ENCODE data around the genes YBX1, CFAP144 and ST3GAL3.

DNA sequence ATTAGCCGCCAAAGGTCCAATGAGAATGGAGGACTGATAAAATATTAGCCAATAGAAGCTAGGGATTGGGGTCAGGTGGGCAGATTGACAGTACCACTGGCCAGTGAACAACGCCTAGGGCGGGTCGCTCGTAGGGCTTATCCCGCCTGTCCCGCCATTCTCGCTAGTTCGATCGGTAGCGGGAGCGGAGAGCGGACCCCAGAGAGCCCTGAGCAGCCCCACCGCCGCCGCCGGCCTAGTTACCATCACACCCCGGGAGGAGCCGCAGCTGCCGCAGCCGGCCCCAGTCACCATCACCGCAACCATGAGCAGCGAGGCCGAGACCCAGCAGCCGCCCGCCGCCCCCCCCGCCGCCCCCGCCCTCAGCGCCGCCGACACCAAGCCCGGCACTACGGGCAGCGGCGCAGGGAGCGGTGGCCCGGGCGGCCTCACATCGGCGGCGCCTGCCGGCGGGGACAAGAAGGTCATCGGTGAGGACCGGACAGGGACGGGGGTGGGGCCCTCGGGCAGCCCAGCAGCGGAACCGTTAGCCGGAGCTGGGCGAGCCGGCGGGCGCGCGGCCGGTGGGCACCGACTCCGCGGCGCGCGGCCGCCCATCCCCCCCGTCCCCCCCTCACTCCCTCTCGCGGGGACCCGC lies at the start of gene YBX1:
Gene YBX1, plus strand, starts transcription at position 157 of the 637 bp plus-strand sequence.
- PRO-cap = bidirectional peak, plus-strand start at position 157 of the sequence, minus-strand start outside the sequence
- RAMPAGE, long total RNA, 2 experiments = start-site peak on the plus strand in 1 of 2 experiments, centred at positions 187 to 362 of the sequence, 16 reads per replicate

DNA sequence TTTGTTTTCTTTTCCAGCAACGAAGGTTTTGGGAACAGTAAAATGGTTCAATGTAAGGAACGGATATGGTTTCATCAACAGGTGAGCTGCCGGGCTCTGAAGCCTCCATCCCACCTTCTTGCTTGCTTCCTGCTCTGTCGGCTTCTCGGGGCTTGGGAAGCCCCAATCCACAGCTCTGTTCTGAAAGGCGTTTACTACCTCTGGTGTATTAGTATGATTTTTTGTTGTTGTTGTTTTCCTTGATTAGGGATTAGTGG lies 1.1 kb downstream of the YBX1 start:
- PRO-cap = no peak
- RAMPAGE, long total RNA, 2 experiments = start-site peak on the plus strand in 1 of 2 experiments, centred at position 44 of the sequence, 44 reads per replicate

DNA sequence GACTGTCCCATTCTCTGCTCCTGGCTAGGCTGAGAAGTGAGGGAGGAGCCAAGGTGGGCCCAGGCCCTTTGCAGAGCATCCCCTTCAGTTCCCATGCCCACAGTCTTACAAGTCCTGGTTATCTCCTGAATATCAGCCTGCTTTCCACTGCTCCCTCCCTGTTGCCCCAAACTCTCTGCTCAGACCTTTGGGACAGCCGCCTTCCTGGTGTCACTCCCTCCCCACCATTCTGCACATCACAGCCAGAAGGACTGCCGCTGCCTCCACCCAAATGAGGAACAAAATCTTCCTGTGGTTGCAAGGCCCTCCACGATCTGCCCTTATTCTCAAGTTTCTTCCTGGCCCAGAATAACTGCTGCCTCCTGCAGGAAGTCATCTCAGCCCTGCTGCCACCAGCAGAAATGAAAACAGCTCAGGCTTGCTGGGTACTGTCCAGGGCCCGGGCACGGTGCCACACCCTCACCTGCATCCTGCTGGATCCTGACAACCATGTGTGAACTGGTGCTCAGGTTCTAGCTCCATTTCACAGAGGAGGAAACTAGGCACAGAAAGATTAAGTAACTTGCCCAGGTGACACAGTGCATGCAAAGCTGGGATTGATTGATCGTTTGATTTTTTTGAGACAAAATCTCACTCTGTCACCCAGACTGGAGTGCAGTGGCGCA lies 2.8 kb downstream of the CLDN19 start:
- PRO-cap = no peak
- RAMPAGE, long total RNA, 2 experiments = no peak in any of the 2 experiments

DNA sequence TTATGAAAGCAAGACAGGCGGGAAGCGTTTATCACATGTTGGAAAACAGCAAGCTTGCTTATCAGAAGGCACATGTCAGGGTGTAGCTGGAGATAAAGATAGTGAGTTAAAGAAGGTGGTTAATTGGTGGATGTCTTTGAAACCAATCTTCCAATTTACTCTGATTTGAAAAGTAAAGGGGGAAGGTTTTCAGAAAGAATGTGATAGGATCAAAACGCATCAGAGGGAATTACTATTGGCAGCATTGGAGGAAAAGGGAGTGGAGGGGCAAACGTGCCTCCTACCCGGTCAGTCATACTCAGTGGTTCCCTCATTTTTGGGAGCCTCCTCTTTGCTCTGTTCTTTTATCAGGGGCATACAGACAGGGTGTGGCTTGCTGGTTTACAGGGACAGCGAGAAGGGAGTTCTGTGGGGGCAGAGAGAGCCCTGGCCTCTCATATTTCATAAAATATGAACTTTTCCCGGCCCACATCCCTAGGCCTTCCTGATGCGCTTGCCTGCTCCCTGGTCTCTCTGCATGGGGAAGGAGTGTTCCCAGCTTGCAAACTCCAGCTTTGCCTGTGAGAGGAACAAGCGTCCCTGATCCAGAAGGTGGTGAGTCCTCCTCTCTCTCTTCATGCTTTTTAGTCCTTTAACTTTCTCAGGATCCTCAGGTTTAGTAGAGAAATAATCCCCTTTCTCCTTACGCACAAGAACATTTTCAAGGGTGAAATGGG lies 8.1 kb upstream of the SVBP start:
- PRO-cap = no peak
- RAMPAGE, long total RNA, 2 experiments = no peak in any of the 2 experiments

DNA sequence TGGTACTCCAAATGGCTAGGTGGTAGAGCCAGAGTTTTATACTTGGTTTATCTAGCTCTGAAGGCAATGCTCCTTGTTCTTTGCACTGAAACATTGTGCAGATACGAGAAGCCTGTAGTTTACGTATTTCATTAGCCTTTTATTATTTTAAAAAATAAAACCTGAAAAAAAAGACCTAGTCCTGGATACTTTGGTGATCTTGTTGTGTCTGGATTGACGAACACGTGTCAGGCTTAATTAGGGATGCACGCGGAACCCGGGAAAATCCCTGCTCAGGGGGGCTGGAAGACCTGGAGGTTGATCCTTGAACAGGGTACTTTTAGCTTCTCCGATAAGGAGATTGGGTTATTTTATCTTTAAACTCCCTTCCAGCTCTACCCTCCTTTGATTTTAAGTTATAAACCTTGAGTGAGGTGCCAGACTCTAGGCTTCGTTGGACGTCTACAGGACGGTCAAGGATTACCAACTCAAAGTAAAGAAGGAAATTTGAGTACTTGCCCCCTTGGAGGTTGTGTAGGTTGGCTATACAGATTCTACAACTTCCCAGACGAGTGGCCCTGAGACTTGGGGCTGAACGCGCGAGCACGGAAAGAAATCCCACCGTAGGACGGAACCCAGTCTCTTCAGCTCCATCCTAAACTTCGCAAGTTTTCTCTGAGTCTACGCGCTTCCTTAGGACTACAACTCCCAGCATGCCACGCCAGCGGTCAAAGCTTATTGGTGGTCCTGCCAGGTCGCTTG lies 484 bp upstream of the ZNF691 start:
- PRO-cap = bidirectional peak, plus-strand start outside the sequence, minus-strand start at position 656 of the sequence
- RAMPAGE, long total RNA, 2 experiments = no peak in any of the 2 experiments

DNA sequence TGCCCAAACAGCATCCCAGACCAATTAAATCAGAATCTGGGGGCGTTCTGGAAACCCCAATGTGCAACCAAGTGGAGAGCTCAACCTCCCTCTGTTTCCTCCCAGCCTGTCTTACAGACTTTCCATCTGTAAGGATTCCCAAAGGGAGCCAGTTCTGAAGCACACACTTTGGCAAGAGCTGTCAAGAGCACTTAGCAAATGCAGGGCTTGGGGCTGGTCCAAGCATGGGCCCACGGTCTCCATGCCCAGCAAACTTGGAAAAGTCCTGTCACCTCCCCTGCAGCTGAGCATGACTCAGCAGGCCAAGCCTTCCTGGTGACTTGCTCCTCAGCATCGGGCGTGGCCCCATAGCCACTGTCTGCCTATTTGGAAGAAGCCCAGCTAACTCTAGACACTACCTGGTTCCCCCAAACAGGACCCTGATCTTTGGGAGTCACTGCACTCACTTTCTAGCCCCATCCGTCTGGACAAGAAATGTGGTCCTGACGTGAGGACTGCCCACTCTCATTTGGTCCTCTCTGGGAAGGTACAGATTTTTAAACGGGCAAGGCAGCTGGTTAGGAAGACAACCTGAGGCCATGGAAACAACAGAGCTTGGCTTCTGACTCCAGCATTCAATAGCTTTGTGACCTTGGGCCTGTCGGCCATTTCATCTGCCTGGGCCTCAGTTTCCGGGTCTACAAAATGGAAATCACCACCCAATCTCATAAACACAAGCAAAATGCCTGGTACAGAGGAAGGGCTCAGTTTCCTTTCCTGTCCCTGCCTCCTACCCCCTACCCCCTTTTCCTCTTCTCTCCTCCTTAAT lies 16.8 kb downstream of the SLC2A1 start:
- PRO-cap = no peak
- RAMPAGE, long total RNA, 2 experiments = no peak in any of the 2 experiments

GRCh38 chr1:43067774-43068649 lies 79.7 kb upstream of the CFAP144 start:
- PRO-cap = no peak
- RAMPAGE, long total RNA, 2 experiments = no peak in any of the 2 experiments

GRCh38 chr1:43069296-43069495 lies 78.5 kb upstream of the CFAP144 start:
- PRO-cap = no peak
- RAMPAGE, long total RNA, 2 experiments = no peak in any of the 2 experiments

- PRO-cap = no peak
- RAMPAGE, long total RNA, 2 experiments = no peak in any of the 2 experiments
Measured at GRCh38 chr1:43147323-43148228, at the start of gene CFAP144. Gene CFAP144 (plus strand): TSS chr1:43147904.

GRCh38 chr1:43293861-43294212 lies 6.9 kb upstream of the TIE1 start:
- PRO-cap = no peak
- RAMPAGE, long total RNA, 2 experiments = no peak in any of the 2 experiments

DNA sequence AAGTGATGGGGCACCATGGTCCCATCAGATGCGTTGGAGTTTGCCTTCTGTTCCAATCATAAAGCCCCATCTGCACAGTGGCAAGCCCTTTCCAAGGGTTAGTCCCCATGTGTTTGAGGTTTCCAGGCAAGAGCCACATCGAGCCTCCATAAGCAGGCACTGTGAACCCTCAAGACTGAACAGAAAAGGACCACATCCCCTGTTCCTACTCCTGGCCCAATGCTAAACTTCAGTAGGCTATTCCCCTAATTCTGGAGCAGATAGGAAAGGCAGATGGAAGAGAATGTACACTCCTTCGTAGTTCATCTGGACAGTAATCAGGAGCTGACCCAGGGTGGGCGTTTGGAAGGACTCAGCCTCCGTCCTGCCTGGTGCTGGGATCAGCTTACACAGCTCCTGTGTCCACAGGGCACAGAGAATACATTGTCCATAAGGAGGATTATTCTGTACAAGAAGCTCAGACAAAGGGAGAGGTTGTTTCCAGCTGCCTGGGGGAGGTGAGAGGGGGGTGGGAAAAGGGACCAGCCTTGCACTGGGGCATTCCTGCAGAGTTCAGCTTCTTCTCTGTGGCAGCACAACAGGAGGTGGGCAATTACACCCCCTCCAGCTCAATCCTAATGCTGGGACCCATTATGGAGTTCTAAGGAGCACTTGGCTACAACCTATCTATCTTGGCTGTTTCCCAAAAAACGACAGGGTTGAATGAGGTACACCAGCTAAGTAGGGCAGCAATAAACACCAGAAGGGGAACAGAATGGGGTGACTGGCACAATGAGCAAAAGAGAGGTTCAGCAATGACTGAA lies 7.6 kb downstream of the MED8 start:
- PRO-cap = no peak
- RAMPAGE, long total RNA, 2 experiments = no peak in any of the 2 experiments

- PRO-cap = no peak
- RAMPAGE, long total RNA, 2 experiments = no peak in any of the 2 experiments
Measured at GRCh38 chr1:43524629-43525414, 5.9 kb upstream of the PTPRF start.

DNA sequence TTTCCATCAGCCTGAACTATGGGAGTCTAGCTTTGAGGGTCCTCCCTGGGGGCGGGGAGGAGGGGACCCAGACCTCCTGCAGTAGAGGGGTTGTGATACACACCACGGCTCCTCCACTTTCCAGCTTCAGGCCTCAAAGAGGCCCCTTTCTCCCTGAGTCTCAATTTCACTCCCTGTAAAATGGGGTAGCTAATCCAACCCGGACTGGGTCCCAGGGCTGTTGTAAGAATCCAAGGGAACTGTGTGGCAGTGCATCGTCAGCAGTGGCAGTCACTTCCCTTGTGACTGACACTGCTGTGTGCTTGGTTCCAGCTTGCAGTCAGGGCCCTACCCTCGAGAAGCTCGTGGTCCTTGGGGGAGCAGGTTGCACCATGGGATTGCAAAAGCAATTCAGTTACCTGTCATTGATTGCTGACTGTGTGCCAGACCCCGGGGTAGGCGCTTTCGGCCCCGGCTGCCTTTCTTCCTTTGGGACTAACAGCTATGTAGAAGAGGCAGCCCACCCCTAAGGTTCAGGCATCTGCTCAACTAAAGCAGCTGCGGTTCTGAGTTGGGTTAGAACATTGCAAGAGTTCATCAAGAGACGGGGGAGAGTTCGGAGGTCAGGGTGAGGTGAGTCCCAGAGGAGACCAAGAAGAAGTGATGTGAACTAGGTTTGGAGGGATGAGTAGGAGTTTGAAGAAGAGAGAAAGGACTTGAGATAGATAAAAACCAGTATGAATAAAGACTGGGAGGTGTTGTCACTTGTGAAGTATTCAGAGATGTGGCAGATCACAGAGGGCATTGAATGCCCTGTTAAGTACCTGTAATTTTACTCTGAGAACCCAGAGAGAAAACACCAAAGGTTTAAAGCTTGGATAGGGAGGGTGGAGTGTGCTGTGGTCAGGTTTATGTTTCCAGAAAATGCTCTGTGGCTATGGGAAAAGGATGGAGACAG lies 3.0 kb downstream of the PTPRF start:
- PRO-cap = no peak
- RAMPAGE, long total RNA, 2 experiments = no peak in any of the 2 experiments

DNA sequence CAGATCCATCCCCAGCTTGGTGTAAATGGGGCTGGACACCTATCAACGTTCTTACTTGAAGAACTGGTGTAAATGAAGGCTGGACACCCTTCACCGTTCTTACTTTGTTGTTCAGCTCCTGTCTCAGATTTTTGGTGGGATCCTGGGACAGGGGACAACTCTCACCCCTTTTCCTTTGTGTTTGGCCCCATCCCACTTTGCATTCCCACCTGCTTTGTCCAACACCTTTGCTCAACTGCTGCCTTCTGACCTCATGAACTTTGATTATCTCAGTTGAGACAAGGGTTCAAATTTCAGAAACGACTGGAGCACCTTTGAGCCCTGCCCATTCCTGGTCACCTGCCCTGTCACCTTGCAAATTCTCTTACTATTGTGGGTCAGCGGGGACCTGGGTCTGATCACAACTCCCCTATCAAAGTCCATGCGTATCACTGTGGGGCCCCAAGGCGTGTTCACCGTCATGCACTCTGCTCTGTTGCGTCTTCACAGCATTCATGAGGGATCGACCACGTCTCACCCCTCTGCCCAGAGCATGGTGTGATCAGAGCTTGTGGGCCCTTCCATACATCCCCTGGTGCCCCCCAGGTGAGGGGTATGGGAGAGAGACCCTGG lies 12.8 kb downstream of the PTPRF start:
- PRO-cap = no peak
- RAMPAGE, long total RNA, 2 experiments = no peak in any of the 2 experiments

DNA sequence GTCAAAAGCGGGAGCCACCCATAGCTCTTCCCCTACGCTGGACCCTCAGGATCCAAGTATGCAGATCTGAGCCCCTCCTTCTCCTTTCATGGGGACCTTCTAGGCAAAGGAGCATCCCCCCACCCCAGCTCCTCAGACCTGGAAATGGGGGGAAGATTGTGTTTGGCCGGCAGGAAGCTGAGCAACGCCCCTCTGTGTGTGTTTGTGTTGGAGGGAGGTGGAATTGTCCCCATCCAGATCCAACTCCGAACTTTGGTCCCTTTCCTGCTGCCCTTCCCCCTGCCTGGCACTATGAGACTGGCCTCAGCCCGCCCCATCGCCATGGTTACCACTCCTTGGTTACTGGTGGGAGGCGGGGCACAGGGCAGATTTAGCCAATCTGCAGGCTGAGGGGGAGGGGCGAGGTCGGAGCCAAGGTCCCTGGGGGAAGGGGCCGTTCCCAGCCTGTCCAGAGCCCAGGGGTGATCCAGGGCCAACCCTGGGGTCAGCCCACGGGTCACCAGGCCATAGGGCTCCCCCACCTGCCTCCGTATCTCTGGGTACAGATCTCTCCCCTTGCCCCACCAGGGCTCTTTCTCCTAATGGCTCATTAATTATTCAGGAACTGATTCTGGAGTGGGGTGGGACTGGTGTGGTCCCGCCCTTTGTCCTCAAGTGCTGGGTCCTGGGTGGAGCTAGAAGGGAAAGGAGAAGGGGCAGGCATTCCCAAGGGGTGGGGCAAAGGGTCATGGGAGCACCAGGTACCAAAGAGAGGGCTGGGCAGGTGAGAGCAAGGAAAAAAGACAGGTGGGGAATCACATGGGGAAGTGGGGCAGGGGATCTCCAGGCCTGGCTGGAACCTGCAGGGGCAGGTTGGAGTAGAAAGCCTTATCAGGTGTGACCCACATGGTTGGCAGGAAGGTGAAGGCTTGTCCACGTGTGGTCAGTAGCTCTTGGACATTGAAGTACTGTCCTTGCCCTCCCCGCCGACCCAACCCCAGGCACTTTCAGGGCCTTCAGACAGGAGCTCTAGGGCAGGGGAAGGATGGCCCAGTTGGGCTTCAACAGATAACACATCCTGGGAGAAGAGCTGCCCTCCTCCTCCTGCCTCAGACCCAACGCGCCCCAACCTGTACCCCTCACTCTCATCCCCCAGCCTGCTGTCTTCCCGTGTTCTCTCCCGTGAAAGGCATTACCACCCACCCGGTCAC lies 15.3 kb downstream of the PTPRF start:
- PRO-cap = no peak
- RAMPAGE, long total RNA, 2 experiments = no peak in any of the 2 experiments

GRCh38 chr1:43554162-43554674 lies 23.5 kb downstream of the PTPRF start:
- PRO-cap = no peak
- RAMPAGE, long total RNA, 2 experiments = no peak in any of the 2 experiments

DNA sequence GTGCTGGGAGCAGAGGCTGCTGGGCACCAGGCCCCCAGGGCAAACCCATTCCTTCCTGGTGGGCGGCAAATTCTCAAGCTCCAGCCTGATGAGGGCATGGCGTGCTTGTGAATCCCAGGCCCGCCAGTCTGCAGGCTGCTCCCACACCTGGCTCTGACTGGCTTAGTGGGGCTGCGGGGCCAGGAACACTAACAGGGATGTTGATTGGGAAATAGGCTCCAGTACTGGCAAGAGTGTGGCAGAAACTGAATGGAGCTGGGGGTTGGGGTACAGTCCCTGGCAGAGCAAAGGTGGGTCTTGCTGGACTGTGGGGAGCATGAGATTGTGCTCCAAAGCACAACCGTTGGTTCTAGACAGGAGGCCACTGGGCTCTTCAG lies 47.6 kb downstream of the PTPRF start:
- PRO-cap = no peak
- RAMPAGE, long total RNA, 2 experiments = no peak in any of the 2 experiments

DNA sequence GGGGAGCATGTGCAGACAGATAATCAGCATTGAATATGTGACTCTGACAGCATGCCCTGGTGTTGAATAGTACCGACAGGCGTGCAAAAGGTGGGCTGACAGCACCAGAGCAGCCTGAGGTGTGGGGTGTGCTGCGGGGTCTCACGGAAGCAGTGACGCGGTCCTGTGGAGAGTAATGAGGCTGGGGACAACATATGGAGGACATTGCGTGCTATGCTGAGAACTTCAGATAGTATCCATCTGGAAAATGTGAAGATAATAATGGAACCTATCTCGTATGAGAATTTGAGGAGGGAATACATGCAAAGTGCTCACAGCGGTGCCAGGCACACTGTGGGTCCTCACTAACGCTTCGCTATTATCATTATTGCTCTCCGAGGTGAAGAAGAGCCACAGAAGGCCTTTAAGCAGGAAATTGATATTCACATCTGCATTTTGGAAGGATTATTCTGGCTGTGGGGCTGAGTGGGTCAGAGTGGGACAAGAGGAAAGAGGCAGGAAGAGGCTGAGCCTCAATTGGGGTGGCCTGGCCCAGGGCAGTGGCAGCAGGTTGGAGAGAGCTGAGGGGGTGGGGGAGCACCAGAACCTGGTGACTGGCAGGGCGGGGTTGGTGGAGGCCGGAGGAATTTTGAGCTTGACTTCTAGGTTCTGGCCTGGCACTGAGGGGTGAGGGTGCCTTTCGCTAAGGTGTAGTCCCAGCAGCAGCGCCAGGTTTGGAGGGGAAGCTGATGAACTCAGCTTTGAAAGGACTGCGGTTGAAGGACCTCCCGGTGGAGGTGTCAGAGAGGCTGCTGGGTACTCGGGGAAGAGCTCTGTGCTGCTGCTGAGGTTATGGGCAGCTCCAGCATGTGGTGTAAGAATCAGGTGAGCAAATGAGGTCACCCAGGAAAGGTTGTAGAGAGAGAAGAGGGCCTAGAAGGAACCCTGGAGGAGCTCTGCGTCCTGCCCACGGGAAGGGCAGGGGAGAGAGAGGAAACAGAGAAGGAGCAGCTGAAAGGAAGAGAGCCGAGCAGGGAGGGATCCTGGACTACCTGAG lies 33.7 kb upstream of the KDM4A start:
- PRO-cap = no peak
- RAMPAGE, long total RNA, 2 experiments = no peak in any of the 2 experiments

GRCh38 chr1:43667730-43668009 lies 17.7 kb downstream of the KDM4A start:
- PRO-cap = no peak
- RAMPAGE, long total RNA, 2 experiments = no peak in any of the 2 experiments

DNA sequence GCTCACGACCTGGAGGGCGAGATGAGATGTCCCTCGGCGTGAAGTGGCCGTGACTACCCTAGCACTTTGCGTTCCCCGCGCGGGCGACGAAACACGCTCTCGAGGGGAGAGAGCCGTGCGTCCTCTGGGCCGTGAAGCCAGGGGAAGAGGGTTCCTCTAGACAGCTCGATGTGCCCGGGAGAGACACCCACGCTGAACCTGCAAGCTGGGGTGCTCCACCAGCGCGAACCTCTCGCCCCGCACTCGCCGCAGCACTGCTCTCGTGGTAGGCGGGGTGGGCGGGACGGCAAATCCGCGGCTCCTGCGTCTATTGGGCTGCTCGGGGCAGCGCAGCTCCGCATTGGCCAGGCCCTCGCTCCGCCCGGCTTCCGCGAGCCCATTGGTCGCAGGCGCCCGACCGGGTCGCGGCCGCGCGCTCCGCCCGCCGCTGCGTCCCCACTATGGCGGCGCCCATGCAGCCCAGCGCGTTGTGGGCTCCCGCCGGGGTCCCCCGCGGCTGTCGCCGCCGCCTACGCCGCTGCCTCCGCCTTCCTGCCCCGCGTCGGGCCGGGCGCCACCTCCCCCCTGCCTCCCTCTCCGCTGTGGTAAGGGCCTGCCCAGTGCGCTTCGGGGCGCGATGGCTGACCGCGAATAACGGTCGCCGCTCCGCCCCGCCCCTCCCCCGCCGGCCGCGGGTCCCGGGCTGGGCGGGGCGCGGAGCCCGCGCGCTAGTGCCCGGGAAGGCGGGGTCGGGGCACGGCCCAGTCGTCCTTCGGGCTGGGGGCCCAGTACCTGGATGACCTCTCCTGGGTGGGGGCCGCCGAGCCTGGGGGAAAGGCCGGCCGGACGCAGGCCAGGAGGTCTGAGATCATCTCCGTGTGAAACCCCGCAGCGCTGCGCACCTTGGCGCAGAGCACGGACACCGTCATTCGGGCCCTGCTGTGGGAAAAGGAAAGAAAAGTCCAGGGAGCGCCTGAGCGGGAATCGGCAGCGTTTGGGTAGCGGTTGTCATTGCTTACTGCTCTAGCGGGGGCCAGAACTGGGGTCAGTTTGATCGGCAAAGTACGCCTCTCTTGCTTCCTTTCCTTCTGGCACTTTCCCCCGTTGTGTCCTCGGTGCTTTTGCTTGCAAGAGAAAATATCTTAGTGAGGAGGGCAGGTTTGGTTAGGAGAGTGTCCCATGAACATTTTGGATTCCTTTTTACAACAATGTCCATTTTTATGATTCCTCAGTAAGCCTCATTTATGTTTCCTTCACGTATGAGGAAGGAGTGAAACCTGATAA lies at the start of gene ST3GAL3:
Gene ST3GAL3, plus strand, starts transcription at position 427 of the 1,263 bp plus-strand sequence.
- PRO-cap = bidirectional peak, plus-strand start at position 379 of the sequence, minus-strand start at position 256 of the sequence
- RAMPAGE, long total RNA, 2 experiments = no peak in any of the 2 experiments

Data from breast epithelium (tissue), 2 donors.